ENCODE measurements around a stretch of chr15.

GRCh38 chr15:60397000-60397327 is 822 bp downstream of the ANXA2 start:
- PRO-cap = unidirectional peak, plus-strand start at chr15:60397209

- PRO-cap = no peak
Measured at GRCh38 chr15:60480706-60481365, 1.9 kb upstream of the ICE2 start.

DNA sequence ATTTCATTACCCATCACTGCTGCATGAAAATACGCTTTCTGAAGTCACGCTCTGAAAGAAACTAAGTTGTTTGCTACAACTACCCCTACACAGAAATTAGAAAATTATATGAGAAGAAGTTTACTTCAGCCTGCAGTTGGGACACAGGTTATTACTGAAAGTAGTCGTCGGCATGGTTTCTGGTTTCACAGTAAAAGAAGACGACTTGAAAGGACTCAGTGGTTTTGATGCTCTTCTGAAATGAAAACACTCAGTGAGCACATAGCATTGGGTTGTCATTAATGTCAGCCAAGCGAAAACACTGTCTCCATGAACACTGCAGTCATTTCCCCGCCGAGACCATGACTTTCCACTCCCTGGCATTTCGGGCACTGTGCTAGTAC is 69.1 kb upstream of the ICE2 start:
- PRO-cap = no peak

DNA sequence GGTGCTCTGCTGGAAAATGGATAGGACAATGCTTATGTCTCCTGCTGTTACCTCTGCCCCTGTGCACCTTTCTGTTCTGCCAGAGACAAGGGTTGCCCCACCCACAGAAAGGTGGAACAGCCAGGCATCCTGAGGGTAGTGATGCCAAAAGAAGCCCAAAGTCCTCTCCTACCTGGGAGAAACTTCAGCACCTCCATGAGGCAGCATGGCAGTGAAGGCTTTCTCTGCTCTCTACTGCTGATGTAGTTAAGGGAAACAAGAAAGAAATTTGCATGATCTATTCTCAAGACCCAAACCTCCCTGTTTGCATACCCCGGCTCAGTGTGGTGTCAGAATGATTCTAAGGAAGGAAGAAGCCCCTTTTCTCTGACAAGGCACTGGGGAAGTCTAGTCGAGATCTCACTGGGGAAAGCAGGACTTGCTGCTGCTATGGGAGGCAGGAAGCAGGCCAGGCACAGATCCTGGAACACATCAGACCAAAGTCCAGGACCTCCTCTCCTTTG is 89.3 kb upstream of the ICE2 start:
- PRO-cap = no peak

GRCh38 chr15:60569693-60570233 is 90.8 kb upstream of the ICE2 start:
- PRO-cap = no peak

DNA sequence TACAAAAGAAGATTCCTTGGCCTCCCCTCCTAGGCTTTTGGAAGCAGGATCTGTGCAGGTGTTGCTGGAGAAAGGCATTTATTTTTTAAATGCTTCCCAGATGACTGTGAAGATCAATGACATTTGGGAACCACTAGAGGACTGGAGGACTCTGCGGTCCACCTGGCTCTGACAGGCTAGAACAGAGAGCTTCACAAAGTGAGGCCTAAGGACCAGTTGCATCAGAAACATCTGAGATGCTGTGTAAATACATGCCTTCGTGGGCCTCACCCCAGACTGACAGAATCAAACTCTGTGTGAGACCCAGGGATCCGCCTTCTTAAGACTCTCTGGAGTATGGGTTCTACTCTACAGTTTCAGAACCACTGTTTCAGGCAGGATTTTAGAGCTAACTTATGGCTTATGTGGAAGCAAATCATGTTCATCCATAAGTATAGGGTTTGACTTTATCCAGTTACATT is 105.0 kb upstream of the ICE2 start:
- PRO-cap = no peak

DNA sequence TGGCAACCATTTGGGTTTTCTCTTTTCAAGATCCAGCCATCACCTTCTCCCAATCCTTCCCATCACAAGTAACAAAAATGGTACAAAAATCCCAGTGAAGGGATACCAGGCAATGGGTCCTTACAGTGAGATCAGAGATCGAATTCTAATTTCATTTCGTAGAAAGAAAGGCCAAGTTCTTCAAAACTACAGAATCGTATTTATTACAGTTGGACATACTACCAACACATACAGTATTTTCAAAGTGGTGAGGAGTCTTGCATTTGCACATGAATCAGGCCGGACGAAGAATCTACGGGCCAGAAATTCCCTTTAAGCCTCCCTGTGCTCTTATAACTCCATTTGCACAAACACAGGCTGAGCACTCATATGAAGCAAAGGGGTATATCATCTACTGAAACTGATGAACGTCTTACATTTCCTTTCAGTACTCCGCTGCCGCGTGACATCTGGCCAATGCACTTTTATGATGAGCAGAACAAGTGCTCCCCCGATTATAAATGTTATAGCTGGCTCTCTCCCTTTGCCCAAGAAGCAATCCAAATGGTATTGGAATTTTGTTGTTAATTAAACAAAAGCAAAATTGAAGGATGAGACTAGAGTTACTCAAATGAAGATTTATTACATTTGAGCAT is 110.2 kb upstream of the ICE2 start:
- PRO-cap = no peak

DNA sequence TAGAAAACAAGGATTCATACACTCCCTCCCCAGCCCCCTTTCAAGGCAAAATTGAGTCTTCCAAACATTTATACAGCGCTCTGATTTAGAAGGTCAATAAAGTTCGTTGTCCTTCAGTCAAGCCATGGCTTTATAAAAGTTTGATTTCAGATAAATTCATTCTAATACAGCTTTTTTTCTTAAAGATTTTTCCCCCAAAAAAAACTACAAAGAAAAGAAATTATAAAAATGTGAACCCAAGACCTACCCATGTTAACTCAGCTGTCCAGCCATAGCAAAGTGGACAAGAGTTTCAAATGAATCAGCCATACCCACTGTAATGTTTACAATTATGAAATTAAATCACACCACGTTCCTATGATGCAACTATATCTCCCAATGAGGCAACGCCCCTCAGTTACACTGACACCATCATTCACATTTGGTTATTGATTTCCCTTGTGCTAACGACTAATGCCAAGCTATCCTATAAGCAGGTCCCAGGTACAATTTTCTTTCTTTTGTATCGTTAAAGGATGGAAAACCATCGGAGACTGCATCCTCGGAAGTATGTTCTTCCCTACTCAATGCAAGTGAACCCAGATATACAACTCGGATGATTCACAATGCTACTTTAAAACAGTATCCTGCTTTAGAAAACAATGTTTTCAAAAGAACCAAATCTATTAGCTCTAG is 115.1 kb upstream of the ICE2 start:
- PRO-cap = no peak

- PRO-cap = no peak
Measured at GRCh38 chr15:60647917-60648149, 168.9 kb upstream of the ICE2 start.

DNA sequence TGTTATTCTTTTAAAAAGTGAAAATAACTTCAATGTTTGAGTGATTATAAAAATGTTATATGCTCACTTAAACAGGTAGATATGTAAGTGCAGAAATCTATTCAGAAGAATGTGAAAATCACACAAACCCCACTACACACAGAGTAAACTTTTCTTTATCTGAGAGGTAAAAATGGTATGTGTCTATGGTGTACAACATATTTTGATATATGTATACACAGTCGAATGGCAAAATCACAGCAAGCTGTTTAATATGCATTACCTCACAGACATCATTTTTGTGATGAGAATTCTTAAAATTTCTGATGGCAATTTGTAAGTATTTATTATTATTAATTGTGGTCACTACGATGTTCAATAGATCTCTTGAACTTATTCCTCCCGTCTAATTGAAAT is 263.3 kb upstream of the ICE2 start:
- PRO-cap = no peak

DNA sequence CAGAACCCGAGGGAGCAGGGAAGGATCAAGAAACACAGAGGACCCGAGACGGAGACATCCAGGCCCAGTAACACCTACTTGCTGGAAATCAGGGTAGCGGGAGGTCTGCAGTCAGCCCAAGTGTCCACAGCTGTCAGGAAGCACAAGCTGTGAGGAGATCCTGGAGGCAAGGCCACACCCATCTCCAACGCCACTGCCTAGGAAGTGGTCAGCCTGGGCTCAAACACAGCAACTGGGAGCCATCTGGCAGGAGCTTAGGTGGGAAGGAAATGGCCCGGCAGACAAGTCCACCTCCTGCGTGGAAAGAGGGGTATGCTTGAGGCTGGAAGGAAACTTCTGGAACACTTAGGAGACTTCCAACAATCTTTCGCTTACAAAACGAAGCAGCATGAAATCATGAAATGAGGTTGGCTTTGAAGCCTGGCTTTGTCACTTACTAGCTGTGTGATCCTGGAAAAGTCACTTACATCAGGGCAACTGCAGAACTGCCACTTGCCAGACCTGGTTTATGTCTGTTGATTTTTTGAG is 407.1 kb downstream of the VPS13C start:
- PRO-cap = no peak

DNA sequence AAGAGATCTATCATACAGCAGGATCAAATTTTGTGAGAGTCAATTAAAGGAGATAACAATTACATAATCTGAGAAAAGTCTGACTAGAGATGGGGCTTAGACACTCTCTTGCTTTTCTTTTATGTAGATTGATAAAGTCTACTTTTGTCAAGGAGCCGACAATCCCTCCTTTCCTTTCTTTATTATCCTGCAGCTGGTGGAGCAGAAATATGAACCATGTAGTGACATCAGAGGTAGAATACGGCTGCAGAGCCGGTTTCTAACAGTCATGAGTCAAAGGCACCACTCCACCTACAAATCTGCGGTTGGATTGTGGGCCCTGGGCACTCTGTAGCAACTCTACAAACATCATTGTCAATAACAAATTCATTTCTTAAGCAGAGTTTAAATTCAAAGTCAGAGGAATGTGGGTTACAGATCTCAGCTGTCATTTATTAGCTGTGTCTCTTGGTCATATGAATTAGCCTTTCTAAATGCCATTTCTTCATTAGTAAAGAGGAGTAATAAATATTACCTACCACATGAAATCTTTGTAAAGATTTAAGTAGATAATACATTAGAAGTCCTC is 9.1 kb downstream of the C2CD4A start:
- PRO-cap = bidirectional peak, plus-strand start at position 296 of the sequence, minus-strand start at position 184 of the sequence

GRCh38 chr15:62165961-62166482 is 937 bp upstream of the C2CD4B start:
- PRO-cap = no peak

GRCh38 chr15:62545877-62546724 is 155.8 kb downstream of the TLN2 start:
- PRO-cap = no peak

- PRO-cap = no peak
Measured at GRCh38 chr15:62755263-62755829, 287.2 kb upstream of the TPM1 start.

- PRO-cap = no peak
Measured at GRCh38 chr15:62812238-62812704, 230.3 kb upstream of the TPM1 start.

- PRO-cap = no peak
Measured at GRCh38 chr15:62850567-62851089, 191.9 kb upstream of the TPM1 start.

DNA sequence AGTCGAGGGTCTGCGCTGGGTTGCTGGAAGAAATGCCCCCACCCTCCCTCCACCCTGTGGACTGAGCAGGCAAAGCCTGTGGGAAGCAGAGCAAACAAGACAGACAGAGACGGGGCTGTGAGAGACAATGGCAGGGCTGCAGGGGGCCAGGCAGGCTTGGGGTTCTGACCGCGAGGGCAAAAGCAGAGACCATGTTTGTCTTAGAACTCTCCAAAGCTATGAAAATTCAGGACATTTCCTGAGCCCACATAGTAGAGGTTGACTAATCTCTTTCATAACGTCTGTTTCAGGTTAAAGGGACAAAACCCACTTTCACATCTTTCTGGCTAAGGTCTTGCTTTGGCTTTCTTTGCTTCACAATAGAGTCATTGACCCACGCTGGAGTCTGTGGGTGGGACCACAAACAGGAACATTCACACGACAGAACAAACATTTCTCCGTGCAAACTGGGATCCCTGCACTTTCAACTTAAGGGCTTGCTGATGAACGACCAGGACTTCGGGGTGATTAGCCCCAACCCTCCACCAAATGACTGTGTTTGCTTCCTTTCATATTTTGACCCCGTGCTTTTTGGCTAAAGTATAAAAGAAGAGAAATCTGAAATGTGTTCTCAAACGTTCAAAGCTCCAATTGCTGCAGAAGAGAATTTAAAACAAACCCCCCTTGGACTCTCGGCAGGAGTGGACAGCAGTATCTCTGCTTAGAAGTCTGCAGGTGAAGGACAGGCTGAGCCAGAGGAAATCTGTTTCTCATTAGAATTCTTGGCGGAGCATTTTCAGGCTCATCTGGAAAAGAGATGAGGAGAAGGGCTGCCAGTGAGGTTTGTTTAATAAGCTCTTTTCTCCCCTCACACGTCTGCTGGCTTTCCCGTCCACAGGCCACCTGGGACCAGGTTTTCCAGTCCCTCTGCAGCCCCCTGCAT is 155.8 kb upstream of the TPM1 start:
- PRO-cap = no peak

- PRO-cap = no peak
Measured at GRCh38 chr15:62889543-62890095, 152.9 kb upstream of the TPM1 start.

- PRO-cap = no peak
Measured at GRCh38 chr15:62894311-62894857, 148.2 kb upstream of the TPM1 start.